Ovary (tissue), 7 donors: Measurements from ENCODE around the gene ULBP3.

- PRO-cap, 7 experiments: no peak in any of the 7 experiments
- RAMPAGE, long total RNA, 2 experiments: no peak in any of the 2 experiments
These were observed 27.1 kb downstream of the ULBP1 start for GRCh38 chr6:149990758-149991321.

- PRO-cap, 7 experiments: no peak in any of the 7 experiments
- RAMPAGE, long total RNA, 2 experiments: no peak in any of the 2 experiments
These were observed 21.1 kb downstream of the RAET1L start for GRCh38 chr6:150004372-150004589.

DNA sequence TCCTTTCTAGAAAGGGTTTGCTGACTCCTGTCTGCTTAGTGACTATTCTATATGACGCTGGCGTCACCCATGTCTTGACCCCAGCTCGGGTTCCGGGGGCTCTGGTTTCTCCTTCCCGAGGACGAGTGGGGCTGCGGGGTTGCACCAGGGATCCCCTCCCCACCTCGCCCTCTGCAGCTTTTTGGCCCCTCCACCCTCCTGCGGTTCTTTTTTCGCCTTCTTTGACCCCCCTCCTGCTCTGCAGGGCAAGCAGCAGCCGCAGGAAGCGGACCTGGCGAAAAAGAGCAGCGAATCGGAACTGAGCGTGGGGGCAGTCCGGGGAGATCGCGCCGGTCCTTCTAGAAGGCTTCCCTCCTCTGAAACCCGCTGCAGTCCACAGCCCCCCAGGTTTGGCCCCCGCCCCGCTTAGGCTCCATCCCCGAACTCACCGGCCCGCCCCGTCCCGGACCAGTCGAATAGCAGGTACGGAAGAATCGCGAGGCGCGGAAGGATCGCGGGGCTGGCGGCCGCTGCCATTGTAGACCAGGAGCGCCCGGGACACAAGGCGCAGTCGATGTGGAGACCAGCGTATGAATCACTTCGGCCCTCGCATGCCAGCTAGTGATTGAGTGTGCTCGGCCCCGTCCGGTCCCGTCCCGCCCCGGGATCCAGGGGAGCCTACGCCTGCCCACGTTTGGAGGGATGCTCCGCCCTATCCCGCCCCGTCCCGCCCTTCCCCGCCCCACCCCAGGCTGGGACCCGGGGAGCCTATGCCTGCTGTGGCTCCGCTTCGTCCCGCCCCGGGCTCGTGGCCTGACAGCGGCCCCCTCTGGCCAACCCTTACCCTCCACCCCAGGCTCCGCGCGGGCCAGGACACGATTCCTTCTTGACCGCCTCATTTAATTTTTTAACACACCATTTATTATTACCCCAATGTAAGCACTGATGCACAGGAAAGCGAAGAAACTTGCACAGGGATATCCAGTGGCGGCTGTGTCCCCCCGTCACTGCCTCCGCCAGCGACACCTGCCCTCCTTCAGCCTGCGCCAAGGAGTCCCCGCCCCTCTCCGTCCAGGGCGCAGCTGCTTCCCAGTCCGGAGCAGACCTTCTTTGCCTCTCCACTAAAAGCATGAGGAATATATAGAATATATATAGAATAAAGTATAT is at the start of gene ULBP3:
Gene ULBP3, minus strand, starts transcription at position 571 of the 1,146 bp plus-strand sequence.
- PRO-cap, 7 experiments: peak in 7 of 7 experiments; most common plus-strand start position 549 of the sequence (in 4); most common minus-strand start position 571 of the sequence (in 7)
- RAMPAGE, long total RNA, 2 experiments: start-site peak on the minus strand in 1 of 2 experiments, centred at position 595 of the sequence, 8 reads per replicate

- PRO-cap, 7 experiments: no peak in any of the 7 experiments
- RAMPAGE, long total RNA, 2 experiments: no peak in any of the 2 experiments
These were observed 11.5 kb downstream of the PPP1R14C start for GRCh38 chr6:150154268-150154917.

DNA sequence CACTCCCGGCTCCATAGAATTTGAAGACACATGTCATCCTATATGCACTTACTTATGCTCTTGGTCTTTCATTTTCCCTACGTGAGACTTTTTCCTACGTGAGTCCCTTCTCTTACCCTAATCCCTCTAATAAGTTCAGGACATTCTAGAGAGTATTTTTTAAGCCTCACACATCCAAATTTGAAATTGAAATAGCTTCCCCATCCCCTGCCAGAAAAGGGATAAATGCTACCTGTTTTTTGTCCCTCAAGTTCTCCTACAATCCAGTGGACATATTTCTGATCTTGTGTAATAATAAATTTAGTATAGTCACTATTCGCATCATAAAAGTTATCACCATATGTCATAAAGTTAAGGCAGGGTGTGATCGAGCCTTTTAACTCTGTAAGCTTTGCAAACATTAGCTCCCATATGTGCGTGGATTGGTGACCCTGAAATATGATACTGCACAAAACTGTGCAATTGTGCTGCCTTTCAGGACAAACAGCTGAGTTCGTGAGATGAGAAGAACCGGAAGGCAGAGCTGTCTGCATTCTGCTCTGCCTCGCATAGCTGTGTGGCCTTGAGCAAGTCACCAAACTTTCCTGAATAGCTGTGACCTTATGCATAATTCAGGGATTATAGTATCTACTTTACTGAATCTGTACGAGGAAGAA is 3.4 kb upstream of the PLEKHG1 start:
- PRO-cap, 7 experiments: no peak in any of the 7 experiments
- RAMPAGE, long total RNA, 2 experiments: no peak in any of the 2 experiments

DNA sequence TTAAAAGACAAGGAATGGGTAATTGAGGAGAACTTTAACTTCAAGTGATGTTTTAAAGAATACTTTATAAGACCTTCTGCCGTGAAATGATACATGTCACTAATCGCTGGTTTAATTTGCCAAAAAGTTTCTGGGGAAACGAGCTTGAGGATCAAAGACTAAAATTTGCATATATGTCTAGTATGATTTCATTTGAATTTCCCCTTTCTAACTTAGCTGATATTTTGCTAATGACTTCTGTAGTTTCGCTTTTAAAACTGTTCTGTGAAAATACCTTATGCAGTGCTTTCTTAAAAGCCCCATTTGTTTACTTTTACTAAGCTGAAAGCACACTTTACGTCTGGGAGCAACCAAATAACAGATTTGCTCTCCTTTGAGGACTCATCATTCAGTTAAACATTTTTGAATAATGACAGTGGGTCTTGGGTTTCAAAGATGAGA is 33.1 kb downstream of the PLEKHG1 start:
- PRO-cap, 7 experiments: no peak in any of the 7 experiments
- RAMPAGE, long total RNA, 2 experiments: no peak in any of the 2 experiments

- PRO-cap, 7 experiments: peak in 3 of 7 experiments; most common minus-strand start chr6:150641659 (in 2)
- RAMPAGE, long total RNA, 2 experiments: no peak in any of the 2 experiments
These were observed 41.7 kb downstream of the PLEKHG1 start for GRCh38 chr6:150641296-150641882.

GRCh38 chr6:150698639-150698847 is 98.9 kb downstream of the PLEKHG1 start:
- PRO-cap, 7 experiments: no peak in any of the 7 experiments
- RAMPAGE, long total RNA, 2 experiments: no peak in any of the 2 experiments

DNA sequence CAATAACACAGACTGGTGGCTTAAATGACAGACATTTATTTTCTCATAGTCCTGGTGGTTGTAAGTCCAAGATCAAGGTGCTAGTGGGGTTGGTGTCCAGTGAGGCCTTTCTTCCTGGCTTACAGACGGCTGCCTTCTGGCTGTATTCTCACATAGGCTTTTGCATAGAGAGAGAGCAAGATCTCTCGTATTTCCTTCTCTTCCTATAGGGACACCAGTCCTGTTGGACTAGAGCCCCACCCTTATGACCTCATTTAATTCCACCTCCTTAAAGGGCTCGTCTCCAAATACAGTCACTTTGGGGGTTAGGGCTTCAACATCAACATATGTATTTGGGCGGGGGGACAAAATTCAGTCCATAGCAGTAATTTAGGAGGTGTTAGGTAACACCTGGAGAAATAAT is 105.0 kb downstream of the PLEKHG1 start:
- PRO-cap, 7 experiments: no peak in any of the 7 experiments
- RAMPAGE, long total RNA, 2 experiments: no peak in any of the 2 experiments

DNA sequence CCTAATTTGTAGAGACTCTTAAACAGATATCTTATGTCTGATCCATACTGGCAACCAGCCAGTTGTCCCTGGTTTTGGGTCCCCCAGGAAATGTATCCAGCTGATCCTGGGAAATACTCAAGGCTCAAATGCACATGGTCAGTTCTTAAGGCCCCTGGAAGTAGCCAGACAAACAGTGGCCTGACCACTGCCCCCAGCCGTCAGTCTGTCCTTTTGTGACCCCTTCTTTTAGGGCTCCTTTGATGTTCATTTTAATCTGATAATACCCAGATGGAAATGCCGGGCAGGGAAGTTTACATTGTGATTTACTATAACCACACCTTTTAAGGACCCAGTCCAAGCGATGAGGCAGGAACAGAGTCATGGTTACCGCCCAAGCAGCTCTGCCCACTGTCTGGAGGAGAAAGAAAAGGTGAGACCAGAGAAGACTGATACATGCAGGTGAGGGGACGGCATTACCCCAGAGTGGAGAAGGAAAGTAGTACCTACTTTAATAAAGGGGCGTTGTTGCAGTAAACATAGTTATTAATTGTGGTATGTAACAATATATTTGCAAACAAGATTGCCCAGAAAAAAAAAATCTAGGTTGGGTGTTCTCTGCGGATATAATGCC is 110.5 kb downstream of the PLEKHG1 start:
- PRO-cap, 7 experiments: no peak in any of the 7 experiments
- RAMPAGE, long total RNA, 2 experiments: no peak in any of the 2 experiments

GRCh38 chr6:150881876-150882747 is 16.6 kb downstream of the MTHFD1L start:
- PRO-cap, 7 experiments: peak in 4 of 7 experiments; most common plus-strand start chr6:150882327 (in 3); most common minus-strand start chr6:150882112 (in 2)
- RAMPAGE, long total RNA, 2 experiments: no peak in any of the 2 experiments

DNA sequence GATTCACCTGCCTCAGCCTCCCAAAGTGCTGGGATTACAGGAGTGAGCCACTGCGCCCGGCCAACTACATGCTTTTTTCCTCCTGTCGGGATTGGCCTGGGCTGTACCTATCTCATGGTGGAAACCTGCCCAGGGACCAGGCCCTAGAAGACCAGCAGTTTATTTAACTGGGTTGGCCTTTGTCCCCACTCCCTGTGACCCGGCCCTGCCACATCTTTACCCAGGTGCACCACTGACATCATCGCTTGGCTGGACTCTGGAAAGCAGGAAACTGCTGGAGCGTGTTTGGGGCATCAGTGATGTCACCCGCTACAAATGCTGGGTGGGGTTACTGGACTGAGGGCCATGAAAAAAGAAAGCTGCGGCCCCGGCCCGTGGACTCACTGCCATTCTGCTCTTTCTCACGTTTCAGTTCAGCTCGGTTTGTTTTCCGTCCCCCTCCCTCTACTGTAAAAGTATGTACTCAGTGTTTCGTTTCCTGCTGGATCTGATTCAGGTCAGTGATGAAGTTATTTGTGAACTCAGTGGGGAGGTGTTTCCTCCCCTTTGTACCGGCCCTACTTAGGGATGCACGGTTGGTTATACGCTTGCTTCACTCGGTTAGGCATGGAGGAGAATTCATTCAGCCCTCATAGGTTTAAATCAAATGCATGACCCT is 179.2 kb downstream of the MTHFD1L start:
- PRO-cap, 7 experiments: peak in 6 of 7 experiments; most common plus-strand start position 315 of the sequence (in 4); most common minus-strand start position 258 of the sequence (in 4)
- RAMPAGE, long total RNA, 2 experiments: no peak in any of the 2 experiments

- PRO-cap, 7 experiments: no peak in any of the 7 experiments
- RAMPAGE, long total RNA, 2 experiments: no peak in any of the 2 experiments
These were observed 10.6 kb upstream of the AKAP12 start for GRCh38 chr6:151228995-151229802.

DNA sequence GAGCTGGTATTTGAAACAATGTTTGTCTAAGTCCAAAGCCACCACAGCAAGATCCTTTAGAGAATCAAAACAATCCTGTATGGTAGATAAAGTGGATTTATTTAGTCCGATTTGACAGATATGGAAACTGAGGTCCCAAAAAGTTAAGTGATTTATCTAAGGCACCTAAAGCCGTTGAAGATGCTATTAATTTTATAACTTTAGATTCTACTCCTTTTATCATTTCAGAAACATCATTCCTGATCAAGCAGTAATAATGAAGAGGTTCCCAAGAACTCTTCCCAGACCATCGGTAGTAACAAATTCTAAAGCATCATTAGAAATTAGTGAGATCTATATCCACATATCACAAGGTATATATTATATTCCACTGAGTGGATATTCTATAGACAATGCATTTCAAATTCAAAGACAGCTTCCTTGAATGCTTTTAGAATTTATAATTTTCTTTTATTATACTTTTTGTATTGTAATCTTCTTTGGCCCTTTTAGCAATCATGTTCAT is 23.7 kb downstream of the ZBTB2 start:
- PRO-cap, 7 experiments: no peak in any of the 7 experiments
- RAMPAGE, long total RNA, 2 experiments: no peak in any of the 2 experiments

GRCh38 chr6:151716353-151716888 is 91.1 kb upstream of the ESR1 start:
- PRO-cap, 7 experiments: no peak in any of the 7 experiments
- RAMPAGE, long total RNA, 2 experiments: no peak in any of the 2 experiments

- PRO-cap, 7 experiments: no peak in any of the 7 experiments
- RAMPAGE, long total RNA, 2 experiments: no peak in any of the 2 experiments
These were observed 3.7 kb upstream of the ESR1 start for GRCh38 chr6:151803688-151804218.

DNA sequence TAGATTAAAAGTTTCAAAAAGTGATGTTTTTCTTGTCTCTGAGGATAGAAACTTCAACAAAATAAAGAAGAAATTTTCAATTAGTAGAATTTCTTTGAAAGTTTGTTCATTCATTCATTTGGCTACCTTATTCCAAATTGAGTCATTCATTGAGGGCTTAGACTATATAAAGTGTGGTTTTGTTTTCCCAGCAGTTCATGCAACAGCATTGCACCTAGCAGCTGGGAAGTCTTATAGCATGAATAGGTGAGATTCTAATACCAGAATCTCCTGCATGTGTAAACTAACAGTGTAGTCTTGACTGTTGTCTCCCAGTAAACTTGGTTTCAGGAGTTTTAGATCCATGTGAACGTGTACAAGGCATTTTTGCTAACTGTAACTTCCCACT is 7.1 kb downstream of the ESR1 start:
- PRO-cap, 7 experiments: no peak in any of the 7 experiments
- RAMPAGE, long total RNA, 2 experiments: no peak in any of the 2 experiments

DNA sequence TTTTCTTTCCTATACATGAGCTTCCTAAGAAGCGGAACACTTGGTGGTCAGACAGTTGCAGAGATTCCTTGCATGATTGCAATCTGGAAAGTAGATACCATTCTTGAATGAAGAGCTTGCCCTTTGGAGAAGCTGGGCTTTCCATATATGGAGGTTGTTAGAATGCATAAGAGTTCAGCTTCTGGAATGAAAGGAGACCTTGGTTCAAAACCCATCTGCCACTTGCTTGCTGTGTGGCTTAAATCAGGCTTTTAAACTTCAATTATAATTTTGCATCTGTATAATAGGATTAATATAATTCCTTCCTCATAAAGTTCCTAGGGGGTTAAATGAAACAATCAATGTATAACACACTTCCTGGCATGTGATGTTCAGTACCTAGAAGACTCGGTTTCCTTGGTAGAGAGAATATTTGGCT is 65.5 kb downstream of the ESR1 start:
- PRO-cap, 7 experiments: no peak in any of the 7 experiments
- RAMPAGE, long total RNA, 2 experiments: no peak in any of the 2 experiments

- PRO-cap, 7 experiments: no peak in any of the 7 experiments
- RAMPAGE, long total RNA, 2 experiments: no peak in any of the 2 experiments
These were observed 303.5 kb downstream of the ESR1 start for GRCh38 chr6:152110803-152111533.

DNA sequence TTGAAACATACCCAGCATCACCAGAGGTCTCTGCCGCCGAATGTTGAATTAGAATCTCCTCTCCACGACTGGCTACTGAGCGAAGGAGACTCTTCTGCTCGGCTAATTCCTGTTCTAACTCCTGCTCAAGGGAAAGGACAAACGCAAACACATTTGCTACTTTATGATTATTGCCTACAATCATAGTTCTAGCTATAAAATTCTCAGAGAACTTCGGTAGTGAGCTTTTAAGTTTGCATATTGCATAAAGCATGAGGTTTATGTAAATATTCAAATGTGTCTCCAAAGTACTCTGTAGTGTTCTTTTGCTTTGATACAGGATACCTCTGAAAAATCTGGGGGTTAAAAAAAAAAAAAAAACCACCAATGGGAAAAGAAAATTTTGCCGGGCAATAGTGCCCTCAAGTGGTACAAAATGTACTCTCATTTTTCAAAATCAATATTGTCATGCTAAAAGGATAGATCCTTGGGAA is 369.1 kb downstream of the SYNE1 start:
- PRO-cap, 7 experiments: no peak in any of the 7 experiments
- RAMPAGE, long total RNA, 2 experiments: no peak in any of the 2 experiments